GM23338 (cell line): ENCODE measurements around a stretch of chr4.

DNA sequence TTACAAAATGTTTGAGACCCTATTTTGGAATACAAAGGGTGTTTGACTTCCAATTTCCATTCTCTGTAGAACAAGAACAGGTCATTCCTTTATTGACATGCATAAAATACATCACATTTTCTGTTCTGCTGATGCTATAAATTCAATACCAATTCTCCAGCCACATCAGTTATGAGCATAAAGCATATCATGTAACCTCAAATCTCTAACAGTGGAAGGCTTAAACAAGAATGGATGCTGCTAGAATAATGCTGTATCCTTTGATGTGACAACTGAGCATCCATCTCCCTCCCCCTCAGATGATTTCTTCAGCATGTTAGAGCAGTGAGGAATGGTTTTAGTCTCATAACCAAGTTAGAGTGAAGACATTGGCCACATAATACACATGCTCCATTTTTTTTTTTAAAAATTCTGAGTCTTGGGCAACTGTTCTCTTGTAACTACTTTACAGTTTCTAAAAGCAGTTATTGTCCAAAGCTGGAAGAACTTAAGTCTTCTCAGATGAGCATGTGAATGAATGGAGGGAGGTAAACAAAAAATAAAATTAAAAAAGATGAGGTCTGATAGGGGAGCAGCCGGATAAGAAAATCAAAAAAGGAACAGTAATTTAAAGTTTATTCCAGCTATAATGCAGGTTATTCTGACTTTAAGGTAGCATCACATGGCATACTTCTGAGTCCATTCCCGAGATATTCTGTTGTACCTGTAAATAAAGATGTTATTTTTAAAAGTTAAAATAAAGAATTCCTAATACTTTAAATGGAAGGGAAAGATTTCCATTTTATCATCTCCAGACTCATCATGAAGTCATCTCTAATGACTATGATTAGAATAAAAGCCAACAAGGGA, 30.4 kb downstream of the UBE2D3 start:
- PRO-cap: no peak
- RAMPAGE, long total RNA: no peak

- PRO-cap: no peak
- RAMPAGE, long total RNA: no peak
Measured at GRCh38 chr4:102815544-102815954, 11.8 kb downstream of the UBE2D3 start.

DNA sequence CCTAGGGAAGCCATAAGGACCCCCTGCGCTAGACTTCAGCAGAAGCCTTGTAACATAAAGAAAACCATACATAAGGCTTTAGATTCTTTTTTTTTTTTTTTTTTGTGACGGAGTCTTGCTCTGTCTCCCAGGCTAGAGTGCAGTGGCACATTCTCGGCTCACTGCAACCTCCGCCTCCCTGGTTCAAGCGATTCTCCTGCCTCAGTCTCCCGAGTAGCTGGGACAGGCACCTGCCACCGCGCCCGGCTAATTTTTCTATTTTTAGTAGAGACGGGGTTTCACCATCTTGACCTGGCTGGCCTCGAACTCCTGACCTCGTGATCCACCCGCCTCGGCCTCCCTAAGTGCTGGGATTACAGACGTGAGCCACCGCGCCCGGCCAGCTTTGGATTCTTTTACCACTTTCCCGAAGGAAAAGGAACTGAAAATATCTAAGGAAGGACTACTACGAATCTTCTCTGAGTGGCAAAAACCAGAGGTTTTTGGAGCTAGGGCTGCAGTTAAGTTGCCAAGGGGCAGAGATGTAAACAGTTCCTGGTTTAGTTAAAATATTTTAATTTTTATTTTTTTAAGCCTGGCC, 715 bp upstream of the CISD2 start:
- PRO-cap: bidirectional peak, plus-strand start at position 359 of the sequence, minus-strand start at position 257 of the sequence
- RAMPAGE, long total RNA: no peak

DNA sequence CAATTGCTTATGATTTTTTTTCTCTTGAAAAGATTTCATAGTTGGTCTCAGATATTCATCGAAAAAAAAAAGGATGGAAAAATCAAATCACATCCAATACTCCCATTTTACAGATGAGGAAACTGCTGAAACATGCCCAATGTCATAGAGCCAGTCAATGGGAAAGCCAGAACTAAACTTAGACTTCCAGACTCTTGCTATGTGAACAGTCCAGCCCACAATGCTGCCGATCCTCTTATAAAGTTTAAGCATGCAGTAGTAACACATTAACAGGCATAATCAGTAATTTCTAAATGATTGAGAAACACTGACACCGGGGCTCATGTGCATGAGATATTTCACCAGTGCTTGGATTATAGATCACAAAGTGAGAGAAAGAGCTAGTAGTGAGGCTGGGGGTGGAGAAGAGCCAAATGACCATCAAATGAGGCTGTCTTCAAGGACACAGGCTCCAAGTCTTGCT, 2.6 kb downstream of the BDH2 start:
- PRO-cap: no peak
- RAMPAGE, long total RNA: no peak

- PRO-cap: no peak
- RAMPAGE, long total RNA: no peak
Measured at GRCh38 chr4:103158738-103159366, 39.3 kb downstream of the CENPE start.

GRCh38 chr4:103946787-103947170, 227.0 kb upstream of the TACR3 start:
- PRO-cap: no peak
- RAMPAGE, long total RNA: no peak

GRCh38 chr4:105059353-105059833, 87.3 kb upstream of the TET2 start:
- PRO-cap: no peak
- RAMPAGE, long total RNA: no peak

DNA sequence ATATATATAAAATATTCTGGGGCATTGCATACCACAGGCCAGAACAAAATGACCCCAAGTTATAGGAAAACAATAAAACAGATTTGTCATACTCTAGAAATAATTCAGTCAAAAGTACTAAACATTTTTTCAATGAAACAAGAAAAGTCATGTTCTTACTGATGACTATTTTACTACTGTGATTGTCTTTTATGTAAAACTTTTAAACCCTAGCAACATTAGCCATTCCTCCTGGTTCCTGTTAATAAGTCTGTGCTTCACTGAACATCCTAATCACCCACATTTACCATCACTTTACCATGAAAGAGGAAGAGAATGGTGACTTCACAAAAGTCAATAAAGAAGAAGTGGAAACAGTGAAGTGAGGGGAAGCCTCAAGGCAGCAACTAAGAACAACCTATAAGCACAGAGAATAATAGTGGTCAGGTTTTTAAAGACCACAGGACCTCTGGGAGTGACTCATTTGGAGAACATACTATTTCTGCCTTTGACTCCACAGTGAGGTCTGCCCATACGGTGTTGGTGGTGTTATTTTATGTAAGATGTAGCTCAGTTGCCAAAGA, 86.2 kb upstream of the TET2 start:
- PRO-cap: no peak
- RAMPAGE, long total RNA: no peak

DNA sequence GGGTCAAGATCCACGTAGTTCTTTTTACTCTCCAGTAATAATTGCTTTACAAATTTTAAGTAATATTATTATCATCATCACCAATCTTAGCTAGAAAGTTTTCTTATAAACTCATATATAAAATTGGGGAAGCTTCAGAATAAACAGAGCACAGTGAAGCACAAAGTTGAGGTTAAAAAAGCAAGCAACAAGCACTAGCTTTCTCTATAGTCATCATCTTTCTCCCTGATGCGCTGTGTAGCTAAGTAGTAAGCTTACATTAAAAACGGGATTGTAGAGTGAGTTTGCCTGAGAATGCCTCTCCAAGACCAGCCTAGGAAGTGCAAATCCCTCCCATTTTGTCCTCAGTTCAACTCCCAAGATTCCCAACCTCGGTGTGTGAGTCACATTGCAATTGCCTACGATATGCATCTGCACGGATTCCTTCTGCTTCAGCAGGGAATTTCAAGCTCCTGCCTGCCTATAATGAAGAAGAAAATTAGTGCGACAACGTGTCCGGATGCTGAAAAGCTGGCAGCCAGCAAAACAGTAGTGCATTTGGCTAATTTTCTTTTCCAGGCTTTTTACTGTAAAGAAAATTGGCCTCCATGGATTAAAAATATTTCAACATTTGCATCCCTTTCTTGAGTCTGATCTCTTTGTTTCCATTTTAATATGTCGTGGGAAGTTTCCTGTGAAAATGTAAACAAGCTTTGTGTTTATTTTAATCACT, 58.6 kb upstream of the TET2 start:
- PRO-cap: no peak
- RAMPAGE, long total RNA: no peak

DNA sequence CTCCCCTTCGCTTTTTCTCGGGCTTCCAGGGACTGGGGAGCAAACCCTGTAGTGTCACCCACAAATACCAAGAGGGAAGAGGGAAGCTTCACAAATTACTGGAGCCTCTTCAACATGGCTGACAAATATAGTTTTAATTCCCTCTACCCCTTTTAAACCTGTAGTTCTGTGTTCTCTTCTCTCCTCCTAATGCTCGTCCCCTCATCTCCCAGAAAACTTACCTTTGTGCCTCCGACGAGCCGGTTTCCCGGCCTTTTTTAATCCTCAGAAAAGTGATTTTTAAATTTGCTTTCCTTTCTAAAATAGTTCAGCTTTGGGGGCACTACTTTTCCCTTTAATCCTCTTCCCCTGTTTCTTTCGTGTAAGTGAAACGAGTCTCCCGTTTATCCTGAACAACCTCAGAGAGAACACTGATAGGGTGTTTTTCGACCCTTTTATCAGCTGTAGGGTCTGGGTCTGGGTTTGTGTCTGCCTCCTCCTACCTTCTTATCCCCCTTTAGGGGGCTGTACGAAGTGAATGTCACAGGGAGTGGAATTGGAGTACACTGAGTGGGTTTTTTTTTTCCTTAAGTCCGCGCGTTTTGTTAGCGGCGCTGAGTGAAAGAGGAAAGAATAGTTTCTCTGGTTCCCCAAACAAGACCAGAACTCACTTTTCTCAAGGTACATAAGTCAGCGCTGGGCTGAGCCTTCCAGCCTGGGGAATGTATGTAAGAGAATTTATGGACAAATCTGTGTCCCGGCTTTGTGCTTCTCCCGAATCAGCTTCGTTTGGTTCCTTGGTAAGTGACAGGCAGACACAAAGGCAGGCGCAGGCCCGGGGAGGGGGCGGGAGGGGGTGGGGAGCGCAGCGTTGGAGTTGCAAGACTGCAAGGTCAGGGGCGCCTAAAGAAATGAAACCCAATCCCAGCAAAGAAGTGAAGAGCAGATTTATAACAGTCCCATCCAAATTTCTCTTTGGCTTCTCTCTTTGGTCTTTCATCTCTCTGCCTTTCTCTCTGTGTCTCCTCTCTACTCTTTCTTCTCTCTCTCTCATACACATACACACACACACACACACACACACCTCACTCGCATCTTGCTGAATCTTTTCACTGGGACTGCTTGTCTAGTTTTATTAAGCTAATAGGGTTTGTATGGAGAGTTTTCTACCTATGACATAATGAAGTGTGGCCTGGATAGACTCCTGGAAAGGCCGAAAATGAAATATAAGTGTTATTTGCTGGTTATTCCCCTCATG, 763 bp downstream of the TET2 start:
- PRO-cap: bidirectional peak, plus-strand start at position 161 of the sequence, minus-strand start at position 129 of the sequence; unidirectional peak, minus-strand start at position 458 of the sequence; unidirectional peak, minus-strand start at position 515 of the sequence
- RAMPAGE, long total RNA: no peak

GRCh38 chr4:105157785-105158418, 11.2 kb downstream of the TET2 start:
- PRO-cap: no peak
- RAMPAGE, long total RNA: no peak

DNA sequence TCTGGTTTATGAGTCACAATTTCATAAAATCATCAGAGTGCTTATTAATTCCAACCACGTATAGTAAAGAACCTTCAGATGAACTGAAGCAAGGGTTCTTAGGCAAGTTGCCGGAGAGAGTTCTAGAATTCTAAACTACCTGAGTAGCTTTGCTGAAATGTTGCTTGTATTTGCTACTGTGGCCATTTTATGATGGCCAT, 14.8 kb downstream of the NPNT start:
- PRO-cap: no peak
- RAMPAGE, long total RNA: no peak

DNA sequence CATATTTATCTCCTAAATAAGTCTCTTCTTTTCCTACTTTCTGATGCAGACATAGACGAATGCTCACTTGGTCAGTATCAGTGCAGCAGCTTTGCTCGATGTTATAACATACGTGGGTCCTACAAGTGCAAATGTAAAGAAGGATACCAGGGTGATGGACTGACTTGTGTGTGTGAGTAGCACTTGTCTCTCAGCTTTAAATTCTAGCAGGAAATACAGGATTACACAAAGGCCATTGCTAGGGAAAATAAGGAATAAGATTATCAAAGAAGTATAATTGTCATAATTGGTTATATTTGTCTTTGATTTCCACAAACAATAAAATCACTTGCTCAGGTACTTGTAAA, 45.2 kb downstream of the NPNT start:
- PRO-cap: no peak
- RAMPAGE, long total RNA: no peak

- PRO-cap: no peak
- RAMPAGE, long total RNA: no peak
Measured at GRCh38 chr4:107837118-107838052, 12.7 kb downstream of the SGMS2 start.

DNA sequence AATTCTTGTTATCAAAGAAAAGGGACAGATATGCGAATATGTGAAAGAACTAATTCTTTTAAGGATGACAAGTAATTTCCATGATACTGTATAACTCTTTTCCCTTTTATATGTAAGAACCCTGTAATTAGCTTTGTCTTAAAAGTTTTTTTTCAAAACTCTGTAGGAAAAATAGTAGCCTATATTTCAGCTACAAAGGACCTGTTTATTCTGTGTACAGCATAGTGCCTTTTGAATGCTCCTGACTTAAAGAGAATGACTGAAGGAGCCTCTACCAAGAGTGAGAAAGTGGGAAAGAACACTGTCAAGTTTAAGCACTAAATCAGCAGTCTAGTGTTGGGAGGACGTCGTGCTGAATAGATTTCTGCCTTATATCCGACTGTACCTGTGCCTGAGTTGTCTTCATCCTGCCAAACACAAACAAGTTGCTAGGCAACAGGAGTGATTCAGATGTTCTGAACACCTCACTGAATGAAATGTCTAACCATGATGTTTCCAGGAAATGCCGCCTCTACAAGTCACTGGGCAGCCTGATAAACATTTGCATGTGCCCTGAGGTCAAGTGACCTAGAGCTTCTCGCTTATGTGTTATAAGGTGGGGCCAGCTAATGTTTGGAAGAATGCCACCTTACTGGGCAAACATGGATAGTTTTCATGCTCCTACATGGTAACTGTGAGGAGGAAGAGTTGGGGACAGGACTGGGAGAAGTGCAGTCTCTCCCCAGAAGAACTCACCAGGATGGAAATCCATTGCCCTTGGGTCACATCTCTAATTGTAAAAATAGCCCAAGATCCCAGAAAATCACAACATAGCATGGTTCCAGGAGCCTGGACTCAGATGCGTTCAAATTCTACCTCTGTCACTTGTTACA, 37.9 kb downstream of the SGMS2 start:
- PRO-cap: no peak
- RAMPAGE, long total RNA: no peak

- PRO-cap: no peak
- RAMPAGE, long total RNA: no peak
Measured at GRCh38 chr4:108029988-108030209, 40.2 kb downstream of the HADH start.

DNA sequence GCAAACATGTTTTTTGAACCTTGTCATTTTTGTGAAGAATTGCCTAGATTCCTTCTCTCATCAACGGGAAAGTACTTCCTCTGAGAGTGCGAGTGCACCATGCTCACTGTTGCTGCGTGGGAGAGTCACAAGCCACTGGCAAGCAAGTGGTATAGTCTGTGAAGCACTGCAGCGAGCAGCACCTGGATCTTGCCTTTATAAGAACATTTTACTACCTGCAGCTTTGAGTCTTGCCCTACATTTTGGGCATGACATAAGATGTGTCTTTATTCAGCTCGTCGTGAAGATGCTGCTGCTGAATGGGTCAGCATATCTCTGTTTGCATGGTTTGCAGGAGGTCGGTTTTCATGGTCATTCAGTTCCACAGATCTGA, 44.9 kb downstream of the HADH start:
- PRO-cap: no peak
- RAMPAGE, long total RNA: no peak

GRCh38 chr4:108081324-108081843, 87.3 kb downstream of the LEF1 start:
- PRO-cap: no peak
- RAMPAGE, long total RNA: no peak

GRCh38 chr4:109435542-109436086, 2.0 kb downstream of the SEC24B start:
- PRO-cap: no peak
- RAMPAGE, long total RNA: no peak

GRCh38 chr4:109537296-109537742, 22.7 kb upstream of the MCUB start:
- PRO-cap: no peak
- RAMPAGE, long total RNA: no peak